CD14-positive monocyte (primary cell): ENCODE results near the genes C1orf198, GNPAT and TSNAX.

DNA sequence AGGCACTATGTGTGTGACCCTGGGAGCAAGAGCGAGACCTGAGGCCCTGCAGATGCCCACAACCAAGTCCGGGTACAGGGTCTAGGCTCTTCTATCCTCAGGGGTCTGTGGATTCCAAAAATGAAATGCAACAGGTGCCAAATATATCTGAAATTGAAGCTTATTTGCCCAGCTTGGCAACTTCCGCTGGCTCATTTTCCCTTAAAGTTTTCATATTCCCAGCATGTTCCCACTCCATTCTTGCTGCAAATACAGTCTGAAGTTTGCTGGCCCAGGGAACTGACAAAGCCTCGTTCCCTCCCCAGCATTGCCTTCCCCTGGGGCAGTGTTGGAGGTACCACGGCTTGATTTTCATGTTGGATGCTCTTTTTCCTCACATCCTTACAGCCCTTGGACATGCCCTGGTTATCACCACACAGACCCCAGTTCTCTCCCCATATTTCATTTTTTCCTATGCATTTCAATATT, 177.6 kb downstream of the PGBD5 start:
- CAGE, long polyA plus RNA = no peak

GRCh38 chr1:230381999-230382755, 44.0 kb downstream of the PGBD5 start:
- CAGE, long polyA plus RNA = no peak

GRCh38 chr1:230727041-230727639, 13.2 kb upstream of the AGT start:
- CAGE, long polyA plus RNA = no peak

- CAGE, long polyA plus RNA = no peak
Observed at GRCh38 chr1:230807884-230808402, 60.4 kb downstream of the C1orf198 start.

DNA sequence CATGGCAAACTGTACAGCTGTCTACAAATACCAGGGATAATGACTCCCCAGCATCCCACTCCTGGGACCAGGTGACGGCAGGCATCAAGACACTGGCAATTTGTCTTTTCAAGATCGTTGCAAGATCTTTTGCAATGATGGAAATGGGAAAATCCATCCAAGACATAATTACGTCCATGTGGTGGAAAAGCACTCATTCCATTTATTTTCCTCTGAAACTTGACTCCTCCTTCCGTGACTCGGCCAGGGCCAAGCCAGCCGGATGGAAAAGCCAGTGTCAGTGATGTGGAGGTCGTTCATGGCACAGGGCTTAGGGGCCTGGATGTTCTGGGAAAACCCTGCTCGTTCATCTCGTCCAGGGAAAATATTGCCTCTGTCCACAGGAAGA, 46.3 kb downstream of the C1orf198 start:
- CAGE, long polyA plus RNA = no peak

DNA sequence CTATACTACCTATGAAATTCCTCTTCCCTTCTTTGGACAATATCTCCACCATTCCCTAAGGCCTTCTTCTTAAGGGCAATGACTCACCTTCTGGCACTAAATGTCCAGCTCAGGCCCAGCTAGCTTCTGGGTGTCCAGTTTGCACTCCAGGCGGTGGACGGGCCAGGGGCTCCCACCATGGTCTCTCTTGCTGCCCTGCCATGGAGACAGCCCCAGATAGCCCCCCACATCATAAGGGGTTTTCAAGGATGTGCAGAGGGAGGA, 43.8 kb downstream of the C1orf198 start:
- CAGE, long polyA plus RNA = no peak

DNA sequence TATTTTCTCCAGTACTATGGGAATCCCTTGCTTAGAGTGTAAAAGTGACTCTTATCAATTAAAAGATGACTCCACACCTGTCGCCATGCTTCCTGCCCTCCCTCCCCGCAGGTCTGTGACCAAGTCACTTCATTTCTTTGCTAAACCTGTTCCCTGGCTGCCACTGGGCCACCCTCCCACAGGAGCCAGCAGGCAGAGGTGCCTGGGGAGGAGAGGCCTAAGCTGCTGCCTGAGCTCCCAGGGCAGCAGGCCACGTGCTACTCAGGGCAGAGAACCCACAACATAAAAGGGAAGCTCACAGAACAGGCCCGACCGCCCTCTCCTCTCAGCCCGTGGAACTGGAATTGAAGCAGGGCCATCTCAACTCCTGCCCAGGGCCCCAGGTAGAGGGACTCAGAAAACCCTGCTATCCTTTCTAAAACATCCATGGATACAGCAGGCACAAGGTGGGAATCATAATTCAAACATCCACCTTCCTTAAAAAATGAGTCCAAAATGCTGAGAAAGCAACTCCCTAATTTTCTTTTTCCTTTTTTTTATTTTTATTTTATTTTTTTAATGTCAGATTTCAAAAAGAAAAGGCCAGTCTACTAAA, 4.8 kb downstream of the C1orf198 start:
- CAGE, long polyA plus RNA = no peak

- CAGE, long polyA plus RNA = no peak
Observed at GRCh38 chr1:230868441-230869466, at the start of gene C1orf198. Gene C1orf198 (minus strand): TSS chr1:230868521.

DNA sequence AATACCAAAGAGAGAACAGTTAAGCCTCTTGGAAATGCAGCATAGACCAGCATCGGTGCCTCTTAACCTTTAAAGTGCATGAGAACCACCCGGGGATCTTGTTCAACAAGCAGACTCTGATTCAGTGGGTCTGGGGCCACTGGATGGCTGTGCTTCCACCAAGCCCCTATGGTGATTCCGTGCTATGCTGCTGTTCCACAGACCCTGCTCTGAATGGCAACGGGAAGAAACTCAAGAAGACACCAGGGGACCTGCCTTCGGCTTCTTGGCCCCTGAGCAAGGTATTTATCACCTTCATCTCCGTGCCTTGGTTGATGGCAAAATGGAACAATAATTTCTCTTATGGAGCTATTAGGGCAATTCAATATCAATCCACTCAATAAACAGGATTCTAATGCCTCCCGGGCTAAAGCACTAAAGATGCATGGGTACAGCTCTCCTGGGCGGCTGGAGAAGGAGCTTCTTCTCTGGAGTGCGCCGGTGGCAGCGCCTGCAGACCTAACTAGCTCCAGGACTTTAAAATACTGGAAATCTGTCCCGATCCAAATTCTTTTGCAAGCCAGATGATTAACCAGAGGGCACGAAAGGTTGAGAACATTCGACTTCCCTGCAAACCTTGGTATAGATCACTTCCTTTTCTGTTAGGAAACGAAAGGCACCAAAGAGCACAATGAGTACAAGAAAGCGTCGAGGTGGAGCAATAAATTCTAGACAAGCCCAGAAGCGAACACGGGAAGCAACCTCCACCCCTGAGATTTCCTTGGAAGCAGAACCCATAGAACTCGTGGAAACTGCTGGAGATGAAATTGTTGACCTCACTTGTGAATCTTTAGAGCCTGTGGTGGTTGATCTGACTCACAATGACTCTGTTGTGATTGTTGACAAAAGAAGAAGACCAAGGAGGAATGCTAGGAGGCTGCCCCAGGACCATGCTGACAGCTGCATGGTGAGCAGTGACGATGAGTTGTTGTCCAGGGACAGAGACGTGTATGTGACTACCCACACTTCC, 18.8 kb downstream of the FAM89A start:
- CAGE, long polyA plus RNA = no peak

GRCh38 chr1:231240991-231241949, at the start of gene GNPAT:
Gene GNPAT (plus strand): TSS chr1:231241212.
- CAGE, long polyA plus RNA = start-site peak on the minus strand at chr1:231241143-231241170, 318 and 484 reads in 2 replicates; start-site peak on the plus strand at chr1:231241210-231241223, 434 and 342 reads in 2 replicates

DNA sequence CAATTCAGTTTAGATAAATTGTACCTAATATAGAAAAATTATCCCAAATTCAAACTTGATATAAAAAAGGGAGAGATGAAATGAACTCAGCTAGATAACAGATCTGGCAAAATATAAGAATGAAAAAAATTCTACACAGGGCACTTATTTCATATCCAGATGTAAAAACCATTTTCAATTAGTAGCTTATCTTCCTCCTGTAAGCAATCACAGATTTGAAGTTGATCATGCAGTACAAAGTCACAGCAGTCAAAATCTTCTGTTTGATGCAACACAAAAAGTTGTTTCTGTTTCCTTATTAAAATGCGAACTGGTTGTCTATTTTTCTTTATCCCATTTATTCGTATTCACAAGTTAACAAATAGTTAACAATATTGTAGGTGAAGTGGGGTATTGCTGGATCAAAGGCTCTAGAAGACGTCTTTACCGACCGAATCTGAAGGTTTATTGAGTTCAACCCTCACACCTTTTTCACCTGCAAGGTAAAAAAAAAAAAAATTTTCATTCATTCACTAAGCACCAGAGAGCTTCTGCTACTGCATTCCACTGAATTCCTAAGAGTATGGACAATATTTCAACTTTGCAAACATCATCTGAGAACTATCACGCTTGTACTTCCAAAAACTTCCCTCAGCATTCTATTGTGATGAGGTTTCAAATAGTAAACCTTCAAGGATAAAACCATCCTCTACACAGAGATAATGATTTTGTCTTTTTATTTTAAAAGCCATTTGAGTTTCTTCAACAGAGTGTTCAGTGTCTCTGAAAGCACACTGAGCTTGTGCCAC, 28.1 kb downstream of the SPRTN start:
- CAGE, long polyA plus RNA = no peak

DNA sequence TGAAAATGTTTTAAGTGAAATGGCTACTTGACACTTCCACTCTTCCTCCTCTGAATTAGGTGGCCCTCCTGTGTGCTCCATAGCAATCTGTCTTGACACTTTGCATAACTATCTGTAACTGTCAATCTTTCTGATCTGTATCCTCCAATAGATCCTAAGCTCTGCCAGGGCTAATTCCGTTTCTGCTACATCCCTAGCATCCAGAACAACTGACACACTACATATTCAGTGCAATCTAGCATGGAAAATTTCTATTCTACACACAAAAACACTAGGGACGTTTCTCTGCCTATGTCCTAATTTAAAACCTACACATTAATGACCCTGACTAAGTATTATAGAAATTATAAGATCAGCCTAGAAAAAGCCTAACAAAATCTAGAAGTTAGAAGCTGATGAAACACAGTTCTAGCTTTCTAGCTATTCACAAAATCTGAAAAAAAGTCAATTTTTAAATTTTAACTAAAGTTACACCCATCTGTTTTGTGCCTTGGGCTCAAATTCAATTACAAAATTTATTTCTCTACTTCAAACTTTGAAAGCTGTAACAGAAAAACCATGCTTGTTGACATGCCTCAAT, 34.1 kb downstream of the SPRTN start:
- CAGE, long polyA plus RNA = no peak

DNA sequence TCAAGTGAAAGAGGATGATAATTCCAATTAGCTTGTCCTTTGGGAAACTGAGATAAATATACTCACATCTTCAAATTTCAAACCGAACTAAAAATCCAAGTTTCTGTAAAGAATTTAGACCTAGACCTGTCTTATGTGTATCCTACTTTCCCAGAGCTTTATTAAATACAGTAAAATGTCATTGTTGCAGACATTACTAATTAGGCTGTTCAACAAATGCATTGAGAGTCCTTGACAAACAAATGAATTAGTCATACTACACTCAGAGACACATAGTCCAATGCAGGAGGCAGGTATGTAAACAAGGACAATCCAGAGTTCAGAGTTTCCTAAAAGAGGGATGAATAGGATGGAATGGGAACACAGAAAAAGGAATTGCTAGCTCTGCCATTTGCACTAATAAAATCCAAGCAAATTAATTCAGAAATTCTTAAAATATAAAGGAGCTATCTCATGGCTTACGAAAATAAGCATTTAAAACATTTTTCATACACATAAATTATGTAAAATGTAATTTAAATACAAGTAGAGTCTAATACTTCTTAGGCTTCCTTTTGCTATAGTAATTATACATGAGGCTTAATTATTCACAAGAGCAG, 1.6 kb upstream of the EGLN1 start:
- CAGE, long polyA plus RNA = no peak

GRCh38 chr1:231528098-231529037, at the start of gene TSNAX:
Gene TSNAX (plus strand): TSS chr1:231528669.
- CAGE, long polyA plus RNA = start-site peak on the plus strand at chr1:231528650-231528728, 721 and 882 reads in 2 replicates

GRCh38 chr1:231558733-231559092, 30.2 kb downstream of the TSNAX start:
- CAGE, long polyA plus RNA = no peak

GRCh38 chr1:231563460-231564260, 35.2 kb downstream of the TSNAX start:
- CAGE, long polyA plus RNA = no peak

DNA sequence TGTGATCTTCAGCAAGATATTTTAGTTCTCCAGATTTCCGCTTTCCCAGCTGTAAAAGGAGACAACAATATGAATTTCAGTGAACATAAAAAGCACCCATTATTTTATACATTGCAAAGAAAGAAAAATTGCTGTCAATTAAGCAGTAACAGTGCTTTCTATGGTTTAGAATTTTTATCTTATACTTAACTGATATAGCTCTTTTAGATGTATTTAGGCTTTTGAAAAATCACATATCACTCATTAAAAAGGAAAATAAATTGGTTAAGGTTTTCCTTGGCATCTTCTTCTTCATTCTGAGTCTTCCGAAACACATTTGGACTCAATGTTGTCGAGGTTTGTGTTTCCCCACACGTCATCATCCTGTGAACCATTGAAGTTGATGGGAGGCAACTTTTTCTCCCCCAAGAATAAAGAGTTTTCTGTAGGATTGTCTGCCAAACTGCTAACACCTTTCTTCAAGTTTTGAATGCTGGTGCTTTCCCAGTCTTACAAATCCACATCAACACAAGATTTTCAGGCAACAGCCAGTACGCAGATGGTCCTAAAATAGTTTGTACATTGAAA, 187.7 kb downstream of the DISC1 start:
- CAGE, long polyA plus RNA = no peak

DNA sequence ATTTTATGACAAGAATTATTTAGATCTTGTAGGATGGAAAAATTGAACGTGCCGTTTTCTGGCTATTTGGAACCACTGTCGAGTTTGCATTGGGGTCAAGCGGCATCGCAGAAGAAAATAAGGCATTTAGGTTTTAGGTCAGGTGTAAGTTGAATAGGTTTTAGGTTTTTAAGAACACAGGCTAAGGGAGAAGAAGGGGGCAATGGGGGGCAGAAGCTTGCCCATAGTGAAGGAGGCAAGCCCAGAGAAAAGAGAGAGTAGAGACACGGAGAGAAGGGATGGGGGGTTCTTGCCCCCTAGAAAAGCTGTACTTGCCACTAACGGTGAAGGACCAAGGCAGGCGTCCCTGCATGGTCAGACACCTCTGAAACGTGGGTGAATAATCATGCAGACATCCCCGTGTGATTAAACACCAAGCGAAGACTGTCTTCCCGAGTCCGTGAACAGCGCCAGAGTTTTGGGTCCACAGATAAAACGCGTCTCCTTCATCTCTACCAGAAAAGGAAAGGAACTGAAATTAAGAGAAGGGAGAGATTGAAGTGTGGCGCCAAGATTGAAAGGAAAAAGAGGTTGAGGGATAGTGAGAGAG, 208.0 kb downstream of the DISC1 start:
- CAGE, long polyA plus RNA = no peak

GRCh38 chr1:231847264-231848256, 221.0 kb downstream of the DISC1 start:
- CAGE, long polyA plus RNA = no peak

GRCh38 chr1:232376835-232377171, 253.1 kb downstream of the SIPA1L2 start:
- CAGE, long polyA plus RNA = no peak